ENCODE measurements around the genes ZC3H12D and ULBP1.

- RRBS: 84% methylated on average over 2 of the region's 17 CpGs
These were observed at the start of gene ZC3H12D for GRCh38 chr6:149484340-149485335. Gene ZC3H12D (minus strand): TSS chr6:149485014.

DNA sequence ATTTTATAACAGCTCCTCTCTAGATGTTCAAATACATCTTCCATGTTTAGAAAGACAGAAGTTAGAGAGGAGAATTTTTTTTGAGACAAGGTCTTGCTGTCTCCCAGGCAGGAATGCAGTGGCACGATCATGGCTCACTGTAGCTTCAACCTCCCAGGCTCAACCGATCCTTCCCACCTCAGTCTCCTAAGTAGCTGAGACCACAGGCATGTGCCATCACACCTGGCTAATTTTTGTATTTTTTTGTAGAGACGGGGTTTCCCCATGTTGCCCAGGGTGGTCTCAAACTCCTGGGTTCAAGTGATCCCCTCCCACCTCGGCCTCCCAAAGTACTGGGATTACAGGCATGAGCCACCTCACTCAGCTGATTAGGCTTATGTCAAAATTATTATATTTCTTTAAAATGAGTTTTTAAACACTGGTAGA, 21.7 kb upstream of the ZC3H12D start:
- RRBS: no CpG with 5 or more reads among the region's 4 CpGs

- RRBS: 4% methylated on average over 18 of the region's 49 CpGs
These were observed 1.0 kb downstream of the LRP11 start for GRCh38 chr6:149863037-149863586.

- RRBS: 6% methylated on average over 12 of the region's 72 CpGs
These were observed at the start of gene ULBP1 for GRCh38 chr6:149963491-149964328. Gene ULBP1 (plus strand): TSS chr6:149963943.

DNA sequence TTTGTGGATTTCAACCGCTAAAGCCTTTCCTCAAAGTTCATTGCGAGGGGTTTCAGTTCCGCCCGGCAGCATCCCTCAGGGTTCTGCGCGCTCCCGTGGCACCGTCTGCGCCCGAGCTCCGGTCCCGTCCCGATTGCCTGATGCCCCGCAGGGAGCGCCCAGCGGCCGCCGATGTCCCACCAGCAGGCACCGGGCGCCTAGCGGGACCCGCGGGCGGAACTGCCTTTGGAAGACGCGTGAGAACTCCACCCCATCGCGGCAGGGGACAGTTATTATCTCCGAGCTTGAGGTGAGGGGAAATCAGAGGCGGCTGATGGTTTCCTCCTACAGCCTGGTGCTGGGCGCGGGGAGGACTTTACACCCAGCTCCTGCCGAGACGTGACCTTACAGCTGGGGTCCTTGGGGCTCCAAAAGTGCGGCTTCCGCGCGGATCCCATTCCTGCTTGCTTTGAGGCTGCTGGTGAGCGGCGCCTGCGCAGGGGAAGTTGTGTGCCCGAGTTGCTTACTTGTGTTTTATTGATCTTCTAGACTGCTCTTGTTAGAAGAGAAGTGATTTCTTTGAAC, 27.1 kb downstream of the ULBP1 start:
- RRBS: 7% methylated on average over 15 of the region's 42 CpGs

GRCh38 chr6:150069697-150069934, 695 bp upstream of the ULBP3 start:
- RRBS: no CpG with 5 or more reads among the region's 7 CpGs

GRCh38 chr6:150079590-150080012, 10.7 kb upstream of the ULBP3 start:
- RRBS: no CpG with 5 or more reads among the region's 4 CpGs

DNA sequence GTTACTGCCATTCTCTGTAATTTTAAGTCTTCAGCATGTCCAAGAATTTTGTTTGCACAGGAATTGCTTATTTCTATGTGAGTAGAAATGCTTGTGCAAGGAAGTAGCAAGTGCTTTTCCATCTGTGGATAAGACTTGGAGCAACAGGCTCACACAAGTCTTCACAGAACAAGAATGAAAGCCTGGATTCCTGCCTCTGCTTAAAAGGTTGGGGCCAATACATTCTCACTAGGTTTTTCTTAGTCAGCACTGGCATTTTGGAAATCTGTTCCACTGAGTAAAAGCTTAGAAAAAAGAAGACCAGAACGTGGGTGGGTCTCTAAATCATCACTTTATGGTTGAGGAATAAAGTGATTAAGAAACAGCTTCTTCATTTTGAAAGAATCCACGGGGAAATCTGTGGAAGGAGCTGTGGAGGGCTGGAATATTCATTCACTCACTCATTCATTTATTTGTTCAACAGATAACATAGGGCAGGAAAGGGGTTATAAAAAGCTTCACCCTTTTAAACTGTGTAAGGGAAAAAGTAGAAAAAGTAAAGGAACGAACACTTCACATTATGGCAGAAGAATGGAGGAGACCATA, 10.7 kb downstream of the PPP1R14C start:
- RRBS: no CpG with 5 or more reads among the region's 3 CpGs

- RRBS: no CpG with 5 or more reads among the region's 14 CpGs
These were observed 34.1 kb downstream of the PPP1R14C start for GRCh38 chr6:150176647-150177672.

DNA sequence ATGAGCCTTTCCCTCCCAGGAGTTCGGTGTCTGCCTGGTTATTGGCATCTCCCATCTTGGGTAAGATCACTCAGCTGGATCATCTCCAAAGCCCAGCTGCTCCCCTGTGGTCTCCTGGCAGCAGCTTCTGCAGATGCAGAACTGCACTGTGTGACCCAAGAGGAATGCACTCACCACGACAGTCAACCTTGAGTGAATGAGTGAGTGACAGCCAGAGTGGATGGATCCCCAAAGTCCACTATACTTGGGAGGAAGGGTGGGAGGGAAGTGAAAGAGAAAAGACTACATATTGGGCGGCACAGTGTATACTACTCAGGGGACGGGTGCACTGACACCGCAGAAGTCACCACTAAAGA, 44.7 kb upstream of the IYD start:
- RRBS: no CpG with 5 or more reads among the region's 5 CpGs

DNA sequence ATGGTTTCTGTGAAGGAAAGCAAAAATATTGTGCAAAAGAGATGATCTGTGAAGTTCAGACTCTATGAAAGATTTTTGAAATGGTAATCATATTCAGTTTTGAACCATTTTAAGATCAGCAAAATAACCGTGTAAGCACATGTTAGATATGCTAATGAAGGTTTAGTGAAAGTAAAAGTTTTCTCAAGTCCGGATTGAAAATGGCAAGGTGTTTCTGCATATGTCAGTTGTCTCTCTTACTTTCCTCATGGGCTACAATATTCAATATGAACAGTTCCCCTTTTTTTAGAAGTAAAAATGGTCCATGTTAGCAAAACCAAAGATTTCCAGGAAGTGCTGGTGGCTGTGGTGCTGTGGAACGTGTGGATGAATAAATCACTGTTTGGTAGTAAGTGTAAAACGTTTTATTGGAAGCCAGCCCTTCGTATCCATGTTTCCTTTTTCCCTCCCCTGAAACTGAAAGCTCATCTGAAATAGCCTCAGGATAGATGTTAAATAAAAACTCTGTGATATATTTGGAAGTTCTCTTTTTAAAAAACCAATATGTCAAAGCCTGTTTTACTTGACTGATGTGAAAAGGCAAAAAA, 41.7 kb downstream of the PLEKHG1 start:
- RRBS: no CpG with 5 or more reads among the region's 5 CpGs

DNA sequence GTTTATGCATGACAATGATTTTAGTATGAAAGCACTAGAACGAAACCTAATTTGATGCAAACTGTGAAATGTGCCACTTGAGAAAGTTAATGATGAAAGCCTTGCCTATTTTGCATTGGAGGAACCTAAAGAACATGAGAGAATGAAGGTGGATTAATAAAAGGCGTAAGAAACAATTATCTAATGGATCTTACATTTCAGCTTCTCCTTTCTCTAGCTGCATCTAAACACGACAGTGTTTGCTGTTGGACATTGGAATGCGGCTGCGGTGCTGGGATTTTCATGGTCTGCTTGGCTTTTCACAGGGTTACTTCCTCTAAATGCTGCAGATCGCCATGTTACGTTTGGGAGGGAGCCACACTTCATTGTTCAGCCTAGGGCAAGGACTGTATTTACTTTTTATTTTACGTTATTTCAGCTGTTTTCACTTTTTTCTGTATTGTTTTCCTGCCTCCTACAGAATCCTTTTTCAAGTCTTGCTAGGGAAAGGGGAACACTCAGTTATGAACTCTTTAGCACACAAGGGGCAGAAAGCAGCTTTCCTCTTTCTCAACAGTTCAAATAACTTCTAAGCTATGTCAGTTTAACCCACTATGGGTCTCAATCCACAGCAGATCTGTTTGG, 98.0 kb upstream of the MTHFD1L start:
- RRBS: no CpG with 5 or more reads among the region's 8 CpGs

- RRBS: no CpG with 5 or more reads among the region's 13 CpGs
These were observed 56.4 kb upstream of the MTHFD1L start for GRCh38 chr6:150809021-150809534.

- RRBS: no CpG with 5 or more reads among the region's 1 CpG
These were observed 53.5 kb upstream of the MTHFD1L start for GRCh38 chr6:150812030-150812301.

DNA sequence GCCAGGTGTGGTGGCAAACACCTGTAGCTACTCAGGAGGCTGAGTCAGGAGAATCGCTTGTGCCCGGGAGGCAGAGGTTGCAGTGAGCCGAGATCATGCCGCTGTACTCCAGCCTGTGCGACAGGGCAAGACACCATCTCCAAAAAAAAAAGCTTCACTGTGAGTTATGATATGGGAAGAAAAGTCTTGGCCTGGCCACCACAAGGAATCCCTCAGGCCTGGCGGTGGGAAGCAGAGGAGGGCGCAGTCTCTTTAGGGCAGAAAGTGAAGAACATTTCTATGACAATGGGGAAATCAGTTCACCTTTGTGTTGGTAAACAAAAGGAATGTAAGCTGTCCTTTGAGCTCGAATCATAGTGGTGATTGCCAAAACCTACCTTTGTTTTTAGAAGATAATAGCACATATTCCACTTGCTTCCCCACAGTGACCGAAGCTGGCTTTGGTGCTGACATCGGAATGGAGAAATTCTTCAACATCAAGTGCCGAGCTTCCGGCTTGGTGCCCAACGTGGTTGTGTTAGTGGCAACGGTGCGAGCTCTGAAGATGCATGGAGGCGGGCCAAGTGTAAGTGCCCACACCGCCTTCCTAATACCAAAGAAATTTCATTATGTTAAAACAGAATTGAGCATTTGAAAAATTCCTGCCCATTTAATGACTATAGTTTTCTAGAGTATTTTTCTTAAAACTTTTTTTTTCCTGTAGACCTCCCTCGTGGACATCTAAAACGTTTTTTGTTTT, 144.1 kb downstream of the MTHFD1L start:
- RRBS: no CpG with 5 or more reads among the region's 19 CpGs

GRCh38 chr6:151054223-151054929, 185.4 kb upstream of the AKAP12 start:
- RRBS: no CpG with 5 or more reads among the region's 12 CpGs

DNA sequence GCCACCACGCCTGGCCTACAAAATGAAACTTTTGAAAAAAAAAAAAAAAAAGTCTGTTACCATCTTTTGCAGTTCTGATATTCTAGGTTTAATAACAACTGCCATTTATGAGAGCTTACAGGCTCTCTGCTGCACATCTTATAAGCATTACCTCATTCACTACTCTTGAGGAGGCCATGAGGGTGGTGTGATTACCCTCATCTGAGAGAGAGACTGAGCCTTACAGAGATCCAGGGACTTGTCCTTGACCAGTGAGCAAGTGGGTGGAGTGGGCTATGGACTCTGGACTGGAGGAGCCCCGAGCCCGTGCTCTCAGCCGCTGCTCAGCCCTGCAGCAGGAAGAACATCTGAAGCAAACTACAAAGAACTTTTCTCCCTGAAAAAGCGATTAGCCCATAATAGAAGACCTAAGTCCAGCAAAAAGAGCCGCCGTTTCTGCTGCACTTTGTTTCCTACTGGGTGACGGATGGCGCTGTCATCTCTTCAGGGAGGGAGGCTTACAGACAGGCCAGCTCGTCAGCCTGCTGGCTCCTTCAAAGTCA, 119.8 kb upstream of the AKAP12 start:
- RRBS: no CpG with 5 or more reads among the region's 10 CpGs

DNA sequence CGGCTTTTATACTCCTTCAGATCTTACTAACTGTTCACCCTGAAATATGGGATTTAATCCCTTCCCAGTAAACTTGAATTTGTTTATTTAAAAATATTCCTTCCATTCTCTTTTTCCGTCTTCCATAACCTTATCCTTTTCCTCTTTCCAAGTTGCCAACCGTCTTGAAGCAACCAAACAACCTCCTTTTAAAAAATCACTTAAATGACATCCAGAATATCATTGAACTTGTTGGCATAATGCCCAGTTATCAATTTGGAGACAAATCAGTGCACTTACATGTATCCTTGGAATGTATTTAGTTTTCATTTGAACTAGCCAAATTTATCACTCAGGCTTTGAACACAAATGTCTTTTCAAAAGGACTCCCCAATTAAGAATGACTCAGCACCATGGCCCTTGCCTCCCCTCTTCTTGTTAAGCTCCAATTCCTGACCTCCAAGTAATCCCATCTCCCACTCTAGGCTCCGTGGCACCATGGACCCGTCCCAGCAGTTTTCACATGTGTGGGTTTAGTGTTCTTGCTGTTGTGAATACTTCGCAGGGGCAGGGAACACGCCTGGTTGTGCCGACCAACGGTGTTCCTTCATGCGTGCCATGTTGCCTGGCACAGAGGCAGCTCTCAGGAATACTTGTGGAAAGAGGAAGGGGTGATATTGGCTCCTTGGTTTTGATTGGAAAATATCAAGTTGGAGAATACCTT, 2.6 kb downstream of the AKAP12 start:
- RRBS: no CpG with 5 or more reads among the region's 10 CpGs

DNA sequence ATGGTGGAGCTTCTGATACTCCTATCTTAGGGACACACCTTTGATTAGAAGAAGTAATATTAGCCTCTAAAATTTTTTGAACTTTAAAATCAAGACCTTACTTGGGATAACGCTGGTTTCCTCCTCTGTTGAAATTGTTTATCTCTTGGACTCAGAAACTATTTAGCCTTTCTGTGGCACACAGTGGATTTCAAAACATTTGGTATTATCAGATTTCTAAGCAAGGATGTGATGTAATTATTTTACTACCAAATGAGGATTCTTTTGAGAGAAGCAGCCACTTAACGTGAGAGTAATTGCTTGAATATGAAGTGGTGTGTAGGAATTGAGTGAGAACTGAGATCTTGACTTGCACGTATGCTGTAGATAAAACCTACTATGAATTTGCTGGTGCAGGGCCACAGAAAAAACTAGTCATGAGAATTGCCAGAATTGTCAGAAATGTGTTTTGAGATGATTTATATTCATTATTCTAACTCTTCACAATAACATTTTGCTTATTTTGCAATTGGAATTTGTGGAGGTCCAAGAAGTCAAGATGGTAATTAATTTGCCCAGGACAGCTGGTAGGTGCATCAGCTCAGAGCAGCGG, 53.3 kb downstream of the AKAP12 start:
- RRBS: no CpG with 5 or more reads among the region's 4 CpGs

- RRBS: no CpG with 5 or more reads among the region's 34 CpGs
These were observed 42.4 kb downstream of the ZBTB2 start for GRCh38 chr6:151348607-151349786.